Kidney epithelial cell (primary cell): ENCODE measurements around a stretch of chr9.

- RAMPAGE, long total RNA, result no peak
- RRBS, result no CpG with 5 or more reads among the region's 10 CpGs
Measured at GRCh38 chr9:129262145-129262672, 84.1 kb upstream of the IER5L start.

- RAMPAGE, long total RNA, result no peak
- RRBS, result 2% methylated on average over 1 of the region's 22 CpGs
Measured at GRCh38 chr9:129334234-129335010, 156.4 kb upstream of the IER5L start.

DNA sequence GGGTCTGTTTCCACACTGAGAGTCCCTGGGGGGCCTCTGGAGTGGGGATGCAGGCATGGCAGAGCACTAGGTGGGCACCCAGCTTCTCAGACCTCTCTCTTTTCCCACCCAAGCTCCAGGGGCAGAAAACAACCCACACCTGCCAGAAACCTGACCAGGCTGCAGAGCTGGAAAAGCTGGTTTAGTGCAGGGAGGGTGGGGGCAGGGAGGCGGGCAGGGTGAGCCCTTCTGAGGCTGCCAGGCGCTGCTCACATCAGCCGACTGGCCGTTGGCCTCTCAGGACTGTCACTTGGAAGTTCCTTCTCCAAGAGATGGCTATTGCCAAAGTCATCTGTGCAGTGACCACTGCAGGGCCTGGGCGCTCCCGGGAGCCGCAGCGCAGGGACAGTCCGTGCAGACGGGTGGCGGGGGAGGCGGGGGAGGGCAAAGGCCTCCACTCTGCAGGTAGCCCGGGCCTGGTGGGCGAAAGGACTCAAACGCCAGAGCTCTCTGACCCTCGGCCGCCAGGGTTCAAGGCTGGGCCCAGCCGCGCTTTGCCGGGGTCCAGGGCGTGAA lies 205.0 kb upstream of the IER5L start:
- RAMPAGE, long total RNA, result no peak
- RRBS, result 7% methylated on average over 12 of the region's 21 CpGs

DNA sequence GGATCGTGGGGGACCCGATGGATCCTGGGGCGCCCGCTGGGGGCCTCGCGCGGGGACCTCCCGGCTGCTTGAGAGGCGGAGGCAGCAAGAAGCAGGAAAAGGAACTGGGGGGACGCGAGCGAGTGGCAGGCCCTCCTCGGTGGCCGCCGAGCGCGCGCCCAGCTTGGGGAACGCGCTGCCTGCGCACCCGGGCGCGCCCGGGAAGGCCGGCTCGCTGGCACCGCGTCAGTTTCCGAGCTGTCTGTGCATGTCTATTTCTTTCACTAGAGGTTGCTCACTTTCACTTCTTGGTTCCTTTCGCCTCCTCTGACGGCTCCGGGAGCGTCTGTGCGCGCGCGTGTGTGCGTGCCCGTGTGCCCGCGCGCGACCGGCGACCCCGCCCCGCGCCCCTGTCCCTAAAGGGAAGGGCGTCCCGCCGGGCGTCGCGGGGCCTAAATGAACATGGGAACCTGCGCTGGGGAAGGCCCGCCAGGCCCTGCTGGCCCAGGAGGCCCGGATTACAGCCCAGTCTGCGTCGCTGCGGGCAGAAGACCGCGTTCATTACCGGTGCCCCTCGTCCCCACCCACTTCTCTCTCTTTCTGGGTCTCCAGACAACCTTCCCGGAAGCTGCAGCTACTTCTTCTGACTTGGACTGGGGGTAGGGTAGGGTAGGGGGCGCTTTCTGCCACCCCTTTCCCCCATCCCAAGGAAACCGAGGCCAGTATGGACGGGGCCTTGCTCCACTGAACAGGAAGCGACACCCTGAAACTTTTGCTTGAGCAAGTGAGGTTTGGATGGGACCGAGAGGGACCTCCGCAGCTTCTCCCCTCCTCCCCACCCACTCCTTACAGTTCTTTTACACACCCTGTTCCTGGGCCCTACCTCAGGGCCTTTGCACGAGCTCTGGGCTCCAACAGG lies 205.7 kb upstream of the IER5L start:
- RAMPAGE, long total RNA, result no peak
- RRBS, result 5% methylated on average over 36 of the region's 73 CpGs

GRCh38 chr9:129412460-129412910 lies 208.4 kb downstream of the C9orf50 start:
- RAMPAGE, long total RNA, result no peak
- RRBS, result no CpG with 5 or more reads among the region's 8 CpGs

DNA sequence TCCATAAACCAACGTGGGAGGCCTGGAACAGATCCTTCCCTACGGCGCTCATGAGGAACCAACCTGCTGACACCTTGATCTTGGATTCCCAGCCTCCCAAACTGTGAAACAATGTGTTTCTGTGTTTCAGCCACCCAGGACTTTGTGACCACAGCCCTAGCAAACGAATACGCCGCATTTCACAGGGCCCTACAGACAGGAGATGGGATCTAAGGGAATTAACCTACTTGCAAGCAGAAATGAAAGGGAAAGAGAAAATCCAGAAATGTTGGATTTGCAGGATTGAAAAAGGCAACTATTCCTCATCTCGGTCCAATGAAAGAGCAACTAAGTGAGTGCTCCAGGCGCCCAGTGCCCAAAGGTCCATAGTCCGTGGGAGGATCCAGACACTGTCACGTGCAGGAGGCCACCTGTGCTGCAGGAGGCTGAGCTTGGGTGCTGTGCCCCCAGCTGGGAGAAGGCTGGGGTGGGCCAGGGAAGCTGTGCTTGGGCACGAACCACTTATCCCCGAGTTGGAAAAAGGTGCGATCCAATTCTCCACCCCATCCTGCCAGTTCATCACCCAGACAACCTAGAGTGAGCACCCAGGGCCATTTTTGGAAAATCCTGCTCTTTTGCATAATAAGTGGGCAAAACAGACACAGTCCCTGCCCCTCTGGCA lies 178.0 kb downstream of the C9orf50 start:
- RAMPAGE, long total RNA, result no peak
- RRBS, result no CpG with 5 or more reads among the region's 13 CpGs

GRCh38 chr9:129451057-129452254 lies 169.4 kb downstream of the C9orf50 start:
- RAMPAGE, long total RNA, result no peak
- RRBS, result no CpG with 5 or more reads among the region's 37 CpGs

DNA sequence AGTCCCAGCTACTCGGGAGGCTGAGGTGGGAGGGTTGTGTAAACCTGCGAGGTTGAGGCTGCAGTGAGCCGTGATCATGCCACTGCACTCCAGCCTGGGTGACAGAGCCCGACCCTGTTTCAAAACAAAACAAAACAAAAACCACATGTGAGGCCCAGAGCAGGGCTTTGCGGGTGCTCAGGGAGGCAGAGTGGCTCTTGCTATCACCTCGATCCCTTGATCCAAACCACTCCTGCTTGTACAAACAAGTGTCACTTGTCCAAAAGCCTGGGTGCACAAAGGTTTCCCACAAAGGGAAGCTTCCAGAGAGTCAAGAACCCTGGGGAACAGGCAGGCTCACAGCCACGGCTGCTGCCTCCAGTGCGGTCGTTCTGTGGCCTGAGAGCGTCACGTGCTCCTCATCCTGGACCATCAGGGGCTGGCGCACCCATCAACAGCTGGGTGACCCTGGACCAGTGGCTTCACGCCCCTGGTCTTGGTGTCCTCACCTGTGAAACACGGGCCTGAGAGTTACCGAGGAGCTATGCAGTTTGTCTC lies 162.7 kb downstream of the C9orf50 start:
- RAMPAGE, long total RNA, result no peak
- RRBS, result no CpG with 5 or more reads among the region's 15 CpGs

GRCh38 chr9:129473628-129474394 lies 147.1 kb downstream of the C9orf50 start:
- RAMPAGE, long total RNA, result no peak
- RRBS, result no CpG with 5 or more reads among the region's 19 CpGs

DNA sequence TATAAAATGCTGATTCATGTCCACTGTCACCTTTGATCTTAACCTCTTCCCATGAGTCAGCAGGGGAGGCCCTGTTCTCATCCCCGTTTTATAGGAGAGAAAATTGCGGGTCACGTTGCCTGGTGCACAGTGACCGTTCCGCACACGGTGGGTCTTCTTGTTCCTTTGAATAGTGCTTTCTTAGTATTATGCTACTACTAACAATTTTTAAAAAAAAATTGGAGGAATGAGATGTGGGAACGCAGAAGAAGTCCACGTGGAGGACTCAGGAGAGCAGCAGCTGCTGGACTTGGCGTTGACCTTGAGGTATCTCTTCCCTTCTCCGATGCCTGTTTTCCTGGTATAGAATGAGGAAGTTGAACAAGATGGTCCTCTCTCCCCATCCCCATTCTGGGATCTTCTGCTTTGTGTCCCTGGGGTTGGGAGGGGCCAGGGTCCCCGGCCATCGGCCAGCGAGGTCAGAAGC lies 144.0 kb downstream of the C9orf50 start:
- RAMPAGE, long total RNA, result no peak
- RRBS, result 68% methylated on average over 3 of the region's 13 CpGs

DNA sequence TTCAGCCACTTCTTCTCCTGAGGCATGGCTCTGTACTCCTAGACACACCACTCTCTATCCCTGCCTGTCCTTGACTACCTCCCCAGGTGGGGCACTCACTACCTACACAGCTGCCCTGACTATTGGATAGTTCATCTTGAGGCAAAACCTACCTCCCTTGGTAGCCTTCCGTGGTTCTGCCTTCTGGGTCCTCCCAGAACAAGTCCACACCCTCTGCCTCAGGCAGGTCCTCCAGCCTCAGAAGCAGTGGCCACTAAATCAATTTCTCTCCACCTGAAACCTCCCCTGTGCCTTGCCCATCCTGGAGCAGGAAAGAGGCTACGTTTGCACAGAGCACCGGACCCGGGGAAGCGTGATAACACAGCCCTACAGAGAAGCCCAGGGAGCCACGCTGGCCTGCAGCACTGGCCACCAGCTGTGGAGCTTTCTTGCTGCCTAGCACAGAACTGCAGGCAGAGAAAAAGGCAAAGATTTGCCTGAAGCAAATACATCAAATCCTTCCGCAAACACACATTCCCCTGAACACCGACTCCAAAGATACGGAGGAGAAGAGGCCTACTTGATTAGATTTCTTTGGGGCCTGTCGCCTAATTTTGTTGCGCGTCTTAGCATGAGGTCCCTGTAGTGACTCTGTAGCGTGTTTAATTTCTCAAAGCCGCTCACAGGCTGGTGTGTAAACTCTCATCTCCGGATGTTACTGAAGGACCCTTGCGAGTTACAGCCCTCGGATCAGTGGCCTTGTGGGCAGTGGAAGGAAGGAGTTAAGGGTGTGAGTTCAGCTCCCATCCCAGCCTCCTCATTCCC lies 141.7 kb downstream of the C9orf50 start:
- RAMPAGE, long total RNA, result no peak
- RRBS, result no CpG with 5 or more reads among the region's 17 CpGs

DNA sequence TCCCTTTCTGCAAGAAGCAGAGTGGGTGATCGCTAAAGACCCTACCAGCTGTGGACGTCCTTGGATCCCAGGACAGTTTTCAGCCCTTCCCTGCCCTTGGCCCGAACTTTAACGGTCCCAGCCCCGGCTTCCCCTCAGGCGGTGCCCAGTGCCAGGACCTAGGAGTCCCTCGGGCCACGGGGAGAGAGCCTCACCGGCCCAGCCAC lies 124.7 kb downstream of the C9orf50 start:
- RAMPAGE, long total RNA, result no peak
- RRBS, result 3% methylated on average over 5 of the region's 9 CpGs

GRCh38 chr9:129549574-129550804 lies 70.9 kb downstream of the C9orf50 start:
- RAMPAGE, long total RNA, result no peak
- RRBS, result 4% methylated on average over 65 of the region's 101 CpGs

DNA sequence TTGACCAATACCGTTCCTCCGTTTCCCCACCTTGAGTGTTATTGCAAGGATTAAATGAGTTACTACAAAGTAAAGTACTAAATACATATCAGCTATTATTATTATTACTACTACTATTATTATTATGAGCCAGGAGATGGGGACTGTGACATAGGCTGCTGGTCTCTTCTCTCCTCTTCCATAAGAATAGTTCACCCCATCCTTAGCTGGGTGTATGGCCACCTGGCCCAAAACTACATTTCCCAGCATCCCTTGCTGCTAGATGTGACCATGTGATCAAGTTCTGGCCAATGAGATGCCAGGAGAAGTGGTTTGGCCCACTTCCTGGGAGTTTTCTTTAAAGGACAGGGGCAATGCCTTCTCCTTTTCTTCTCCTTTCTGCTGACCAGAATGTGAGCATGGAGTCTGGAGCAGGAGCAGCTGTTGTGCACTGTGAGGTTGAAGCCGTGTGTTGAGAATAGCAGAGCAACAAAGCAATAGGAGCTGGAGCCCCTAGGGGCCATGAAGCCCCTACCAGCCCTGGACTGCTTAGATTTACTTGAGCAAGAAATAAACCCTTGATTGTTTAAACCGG lies 36.8 kb downstream of the C9orf50 start:
- RAMPAGE, long total RNA, result no peak
- RRBS, result no CpG with 5 or more reads among the region's 4 CpGs

DNA sequence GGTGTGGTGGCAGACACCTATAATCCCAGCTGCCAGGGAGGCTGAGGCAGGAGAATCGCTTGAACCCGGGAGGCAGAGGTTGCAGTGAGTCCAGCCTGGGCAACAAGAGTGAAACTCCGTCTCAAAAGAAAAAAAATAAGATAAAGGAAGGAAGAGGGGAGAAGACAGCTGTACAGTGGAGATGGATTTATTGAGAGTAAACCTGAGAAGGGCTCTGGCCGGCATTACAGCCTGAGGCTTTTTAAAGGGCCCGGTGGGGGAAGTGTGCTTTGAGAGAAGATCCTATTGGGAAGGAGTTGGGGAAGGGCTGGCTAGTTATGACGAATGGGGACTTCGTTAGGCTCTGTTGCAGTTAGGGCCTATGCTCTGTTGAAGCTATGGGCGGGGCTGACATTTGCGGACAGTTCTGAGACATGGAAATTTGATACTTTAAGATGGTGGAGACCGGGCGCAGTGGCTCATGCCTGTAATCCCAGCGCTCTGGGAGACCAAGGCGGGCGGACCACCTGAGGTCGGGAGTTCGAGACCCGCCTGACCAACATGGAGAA lies 33.4 kb downstream of the C9orf50 start:
- RAMPAGE, long total RNA, result no peak
- RRBS, result no CpG with 5 or more reads among the region's 17 CpGs

DNA sequence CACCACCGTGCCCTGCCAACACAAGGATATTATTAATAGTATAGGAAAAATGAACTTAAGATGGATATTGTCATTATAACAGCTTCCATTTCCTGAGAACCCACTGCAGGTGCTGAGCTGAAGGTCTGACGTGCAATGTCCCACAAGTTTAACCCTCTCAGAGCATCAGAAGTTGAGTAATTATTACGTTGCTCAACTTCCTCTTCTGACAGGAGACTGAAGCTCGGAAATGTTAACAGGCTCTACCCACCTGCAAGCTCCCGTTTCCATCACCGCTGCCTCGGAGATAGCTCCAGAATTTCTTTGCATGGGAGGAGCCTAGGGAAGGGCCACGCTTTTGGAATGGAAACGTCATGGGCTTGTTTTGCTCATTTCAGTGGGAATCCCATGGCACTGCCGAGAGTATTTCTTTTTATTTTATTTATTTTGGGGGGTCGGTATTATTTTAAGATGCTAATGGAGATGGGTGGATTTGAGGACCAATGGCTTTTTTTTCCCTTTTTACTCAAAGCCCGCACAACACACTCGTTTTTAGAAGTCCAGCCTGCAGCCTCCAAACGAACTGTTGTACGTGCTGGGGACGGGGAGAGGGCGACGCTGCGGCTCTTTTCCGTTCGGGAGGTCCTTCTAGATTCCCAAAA lies 932 bp upstream of the NTMT1 start:
- RAMPAGE, long total RNA, result no peak
- RRBS, result no CpG with 5 or more reads among the region's 21 CpGs

DNA sequence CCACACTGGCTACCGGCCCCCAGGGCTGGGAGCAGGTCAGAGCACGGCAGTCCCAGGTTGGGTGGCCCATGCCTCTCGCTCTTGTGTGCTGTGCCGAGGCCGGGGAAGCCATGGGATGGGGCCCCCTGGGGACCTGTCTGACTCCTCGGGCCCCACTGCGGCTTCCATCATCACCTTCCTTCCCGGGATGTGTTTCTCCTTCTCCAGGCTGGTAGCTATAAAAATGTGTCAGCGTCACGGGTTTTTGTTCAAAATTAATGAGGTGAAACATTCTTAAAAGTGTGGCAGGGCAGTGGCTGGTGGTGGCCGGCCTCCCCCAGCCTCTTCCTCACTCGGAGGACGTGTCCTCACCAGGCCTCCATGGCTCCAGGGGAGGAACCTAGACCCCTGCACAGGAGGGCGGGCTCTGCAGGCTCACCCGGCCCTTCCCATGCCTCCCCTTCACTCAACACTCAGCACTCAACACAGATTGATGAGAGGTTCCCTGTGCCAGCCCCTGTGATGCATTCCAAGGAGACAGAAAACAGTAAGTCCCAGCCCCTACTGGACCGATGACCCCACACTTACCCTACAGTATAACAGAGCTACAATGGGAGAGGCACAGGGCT lies 43.3 kb downstream of the PTGES start:
- RAMPAGE, long total RNA, result no peak
- RRBS, result 22% methylated on average over 7 of the region's 16 CpGs

- RAMPAGE, long total RNA, result no peak
- RRBS, result no CpG with 5 or more reads among the region's 13 CpGs
Measured at GRCh38 chr9:129742890-129743469, 9.9 kb downstream of the PTGES start.

- RAMPAGE, long total RNA, result no peak
- RRBS, result no CpG with 5 or more reads among the region's 8 CpGs
Measured at GRCh38 chr9:129773550-129774226, 20.8 kb upstream of the PTGES start.

- RAMPAGE, long total RNA, result no peak
- RRBS, result no CpG with 5 or more reads among the region's 12 CpGs
Measured at GRCh38 chr9:129810981-129811601, 8.1 kb downstream of the TOR1B start.